LUHMES (cell line): Measurements from ENCODE around the genes CD22, KRTDAP and SBSN.

DNA sequence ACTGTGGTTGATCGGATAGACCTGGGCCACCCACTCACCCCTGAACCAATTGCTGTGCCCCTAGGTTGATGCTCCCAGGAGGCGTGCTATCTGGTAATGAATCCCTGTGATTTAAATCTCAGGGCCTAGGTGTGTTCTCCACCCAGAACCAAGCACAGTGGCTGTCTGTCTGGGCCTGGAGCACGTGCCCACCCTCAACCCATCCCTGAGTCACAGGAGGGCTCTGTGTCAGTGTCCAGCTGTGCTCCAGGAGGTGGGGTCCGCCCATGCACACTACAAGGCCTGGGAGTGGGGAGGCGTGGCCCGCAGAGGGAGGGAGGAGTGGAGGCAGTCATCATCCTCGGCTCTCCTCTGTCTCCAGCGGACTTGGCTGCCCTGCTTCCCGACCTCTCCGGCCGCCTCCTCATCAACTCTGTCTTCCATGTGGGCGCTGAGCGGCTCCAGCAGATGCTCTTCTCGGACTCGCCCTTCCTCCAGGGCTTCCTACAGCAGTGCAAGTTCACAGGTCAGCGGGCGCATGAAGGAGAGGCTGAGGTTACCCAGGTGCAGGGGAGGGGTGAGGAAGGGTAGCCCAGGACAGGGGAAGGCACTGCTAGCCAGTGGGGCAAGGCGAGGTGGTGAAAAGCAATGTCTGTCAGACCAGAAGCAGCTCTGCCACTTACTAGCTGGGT, 14.7 kb upstream of the SCN1B start:
- PRO-cap = no peak

GRCh38 chr19:35030955-35031709, 862 bp downstream of the SCN1B start:
- PRO-cap = bidirectional peak, plus-strand start at chr19:35031220, minus-strand start at chr19:35031161

DNA sequence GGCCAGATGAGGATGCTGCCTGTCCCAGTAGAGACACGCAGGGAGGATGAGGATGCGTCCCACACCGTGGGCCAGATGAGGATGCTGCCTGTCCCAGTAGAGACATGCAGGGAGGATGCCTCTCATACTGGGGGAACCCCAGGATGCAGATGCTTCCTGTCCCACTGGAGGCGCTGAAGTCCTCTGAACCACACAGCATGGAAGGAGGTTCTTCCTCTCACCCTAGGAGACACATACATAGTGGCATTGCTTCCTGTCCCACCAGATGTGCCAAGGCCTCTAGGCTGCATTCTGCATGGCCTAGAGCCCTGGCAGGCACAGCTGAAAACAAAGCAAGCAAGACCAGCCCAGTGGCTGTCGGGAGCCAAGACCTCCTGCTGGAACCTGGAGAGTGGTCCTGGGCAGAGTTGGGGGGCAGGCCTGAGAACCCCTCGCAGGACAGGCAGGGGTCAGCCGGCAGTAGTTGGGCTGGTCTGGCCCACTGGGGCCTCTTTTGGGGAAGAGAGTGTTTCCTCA, 4.2 kb downstream of the HPN start:
- PRO-cap = no peak

DNA sequence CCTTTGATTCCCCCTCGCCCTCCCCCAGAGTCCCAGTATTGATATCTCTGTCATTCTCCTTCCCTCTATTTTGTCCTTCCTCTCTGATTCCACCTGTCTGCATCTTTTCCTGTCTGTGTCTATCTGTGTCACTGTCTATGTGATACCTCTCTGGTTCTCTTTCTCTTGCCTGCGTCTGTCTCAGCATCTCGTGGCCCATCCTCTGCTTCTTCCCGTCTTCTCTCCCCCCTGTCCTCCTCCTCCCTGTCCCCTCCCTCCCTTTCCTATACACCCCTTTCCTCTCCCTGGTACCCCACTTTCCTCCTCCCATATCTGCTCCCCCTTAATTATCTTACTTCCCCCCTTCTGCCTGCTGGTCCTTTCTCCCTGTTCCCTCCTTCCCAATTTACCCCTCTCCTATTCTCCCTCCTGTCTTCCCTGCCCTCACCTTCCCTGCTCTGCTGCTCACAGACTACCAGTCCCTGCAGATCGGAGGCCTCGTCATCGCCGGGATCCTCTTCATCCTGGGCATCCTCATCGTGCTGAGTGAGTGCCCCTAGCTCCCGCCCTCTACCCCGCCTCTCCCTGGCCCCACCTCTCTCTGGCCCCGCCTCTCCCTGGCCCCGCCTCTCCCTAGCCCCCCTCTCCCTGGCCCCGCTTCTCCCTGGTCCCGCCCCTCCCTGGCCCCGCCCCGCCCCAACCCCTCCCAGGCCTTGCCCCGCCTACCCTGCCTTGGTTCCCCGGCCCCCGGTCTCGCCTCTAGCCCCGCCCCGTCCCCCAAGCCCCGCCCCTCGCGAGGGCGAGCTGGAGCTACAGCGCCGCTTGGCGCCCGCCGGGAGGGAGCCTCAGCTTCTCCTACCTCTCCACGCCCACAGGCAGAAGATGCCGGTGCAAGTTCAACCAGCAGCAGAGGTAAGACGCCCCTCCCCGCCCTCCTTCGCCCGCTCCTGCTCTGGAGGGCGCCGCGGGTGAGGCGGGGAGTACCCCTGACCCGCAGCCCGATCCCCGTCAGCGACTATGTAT, 2.1 kb upstream of the FXYD7 start:
- PRO-cap = bidirectional peak, plus-strand start at position 792 of the sequence, minus-strand start at position 528 of the sequence

DNA sequence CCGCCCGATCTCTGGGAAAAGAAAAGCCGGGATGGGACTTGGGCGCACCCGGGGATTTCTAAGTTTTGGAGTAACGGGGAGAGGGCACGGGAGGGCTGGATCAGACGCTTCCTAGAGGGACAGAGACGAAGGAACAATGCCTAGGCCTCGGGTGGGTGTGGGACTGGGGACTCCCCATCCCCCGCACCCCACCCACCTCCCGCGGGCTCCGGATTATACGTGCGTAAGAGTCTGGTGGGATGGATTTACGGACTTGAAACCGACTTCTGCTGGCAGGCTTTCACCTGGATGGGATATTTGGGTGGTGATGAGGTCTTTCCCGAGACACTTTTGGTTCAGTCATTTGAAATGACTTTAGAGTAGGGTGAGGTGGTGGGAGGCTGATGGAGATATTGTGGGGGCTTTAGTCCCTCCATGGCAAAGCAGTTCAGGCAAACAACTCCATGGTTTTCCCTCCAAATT, 653 bp downstream of the LSR start:
- PRO-cap = no peak

DNA sequence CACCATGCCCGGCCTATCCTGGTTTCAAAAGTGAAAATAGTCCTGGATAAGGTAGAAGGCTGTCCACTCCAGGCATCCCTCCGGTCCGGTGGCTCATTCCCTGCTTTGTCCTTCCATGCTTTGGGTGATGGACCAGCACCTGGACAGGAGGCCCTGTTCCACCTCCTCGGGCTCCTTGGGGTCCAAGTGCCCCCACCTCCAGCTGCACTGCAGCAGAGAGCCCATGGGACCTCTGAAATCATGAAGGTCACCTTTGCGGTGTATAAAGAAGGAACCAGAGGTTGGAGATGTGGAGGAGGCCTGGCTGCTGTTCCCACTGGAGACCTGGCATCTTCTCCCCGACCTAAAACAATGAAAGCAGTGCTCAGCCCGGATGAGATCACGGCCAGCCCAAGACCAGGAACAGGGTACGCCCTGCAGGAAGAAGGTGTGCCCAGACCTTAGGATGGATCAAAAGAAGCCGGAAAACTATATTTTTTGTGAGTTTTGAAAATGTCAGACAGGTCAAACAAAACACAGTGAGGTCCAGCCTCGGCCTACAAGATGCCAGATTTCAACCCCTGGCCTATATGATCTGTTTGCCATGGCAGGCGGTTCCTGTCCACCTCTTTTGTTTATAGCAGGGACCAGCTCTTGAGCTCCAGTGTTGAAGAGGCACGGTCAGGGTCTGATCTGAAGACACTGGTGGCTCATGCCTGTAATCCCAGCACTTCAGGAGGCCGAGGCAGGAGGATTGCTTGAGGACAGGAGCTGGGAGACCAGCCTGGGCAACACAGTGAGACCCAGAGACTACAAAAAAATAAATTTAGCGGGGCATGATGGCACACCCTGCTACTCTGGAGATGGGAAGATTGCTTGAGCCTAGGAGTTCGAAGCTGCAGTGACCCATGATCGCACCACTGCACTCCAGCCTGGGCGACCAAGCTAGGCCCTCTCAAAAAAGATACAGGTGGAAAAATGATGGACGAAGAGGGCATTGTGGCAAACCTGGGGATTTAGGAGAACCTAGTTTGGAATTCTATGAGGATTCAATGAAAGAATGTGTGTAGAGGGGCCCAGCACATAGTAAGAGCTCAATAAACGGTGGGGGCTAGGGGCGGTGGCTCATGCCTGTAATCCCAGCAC, 5.9 kb downstream of the LSR start:
- PRO-cap = no peak

GRCh38 chr19:35257198-35257697, 8.4 kb downstream of the LSR start:
- PRO-cap = no peak

DNA sequence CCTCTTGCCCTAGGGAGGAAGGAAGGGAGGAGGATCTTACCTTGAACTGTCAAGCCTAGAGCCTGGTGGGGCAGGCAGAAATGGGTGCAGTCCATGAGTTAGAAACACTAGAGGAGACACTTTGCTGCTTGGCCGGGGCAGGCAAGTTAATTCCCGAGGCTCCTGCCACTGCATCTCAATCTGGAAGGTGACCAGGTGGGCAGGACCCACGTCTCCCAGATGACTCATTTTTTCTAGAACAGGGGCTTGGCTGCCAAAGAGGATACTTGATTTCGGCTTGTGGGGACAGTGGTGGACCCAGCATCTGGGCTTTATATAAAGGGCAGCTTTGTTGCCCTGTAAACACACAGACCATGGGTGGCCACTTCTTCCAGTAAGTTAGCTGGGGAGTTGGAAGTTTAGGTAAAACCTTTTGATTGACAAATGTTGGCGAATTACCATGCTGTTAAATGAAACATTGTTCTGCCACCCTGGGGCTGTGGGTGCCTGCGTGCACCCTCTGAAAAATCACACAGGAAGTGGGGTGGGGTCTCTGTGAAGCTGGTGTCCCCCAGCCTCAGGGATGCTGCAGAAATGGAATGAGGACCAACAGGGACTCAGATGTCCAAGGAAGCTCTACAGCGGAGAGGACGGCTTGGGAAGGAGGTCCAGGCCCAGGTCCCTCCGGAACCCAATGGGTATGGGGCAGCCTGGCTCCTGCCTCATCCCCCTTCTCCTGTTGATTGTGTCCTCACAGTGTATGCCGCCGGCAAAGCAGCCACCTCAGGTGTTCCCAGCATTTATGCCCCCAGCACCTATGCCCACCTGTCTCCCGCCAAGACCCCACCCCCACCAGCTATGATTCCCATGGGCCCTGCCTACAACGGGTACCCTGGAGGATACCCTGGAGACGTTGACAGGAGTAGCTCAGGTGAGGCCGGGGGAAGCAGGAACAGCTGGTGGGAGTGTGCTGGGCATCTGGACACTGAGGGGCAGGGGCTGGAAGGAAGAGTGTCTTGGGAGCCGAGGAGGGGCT, 2.8 kb upstream of the USF2 start:
- PRO-cap = no peak

- PRO-cap = bidirectional peak, plus-strand start at chr19:35269230, minus-strand start at chr19:35269254; bidirectional peak, plus-strand start at chr19:35269664, minus-strand start at chr19:35269589
Observed at GRCh38 chr19:35269189-35270217, 741 bp downstream of the USF2 start.

DNA sequence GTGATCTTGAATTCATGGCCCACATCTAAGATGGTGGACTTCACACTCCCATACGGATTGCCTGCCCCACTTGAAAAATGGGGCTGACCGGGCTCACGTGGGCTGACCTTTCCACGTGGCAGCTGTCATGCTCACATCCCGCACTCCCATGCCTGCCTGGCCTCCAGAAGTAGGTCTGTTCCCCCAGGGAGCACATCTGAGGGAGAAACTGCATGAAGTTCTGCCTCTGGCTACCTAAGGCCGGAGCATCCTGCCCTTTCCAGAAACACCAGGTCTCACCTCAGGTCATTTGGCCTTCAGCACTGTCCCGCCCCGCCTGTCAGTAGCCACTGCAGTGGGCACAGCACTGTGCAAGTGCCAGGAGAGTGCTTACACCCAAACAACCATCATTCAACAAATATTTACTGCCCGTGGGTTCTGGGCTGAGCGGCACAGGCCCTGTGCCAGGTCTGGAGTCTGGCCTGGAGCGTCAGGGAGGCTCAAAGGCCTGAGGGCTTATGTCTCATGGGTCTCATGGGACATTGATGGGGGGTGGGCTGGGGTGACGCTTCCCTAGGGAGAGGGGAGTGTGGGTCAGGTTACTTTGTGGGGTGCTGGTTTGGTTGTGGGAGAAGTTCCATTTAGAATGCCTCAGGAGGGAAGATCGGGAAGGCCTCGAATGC, 2.7 kb downstream of the USF2 start:
- PRO-cap = no peak

- PRO-cap = no peak
Observed at GRCh38 chr19:35277457-35278119, 4.7 kb upstream of the HAMP start.

GRCh38 chr19:35279865-35280409, 2.4 kb upstream of the HAMP start:
- PRO-cap = no peak

GRCh38 chr19:35281018-35281218, 1.4 kb upstream of the HAMP start:
- PRO-cap = no peak

DNA sequence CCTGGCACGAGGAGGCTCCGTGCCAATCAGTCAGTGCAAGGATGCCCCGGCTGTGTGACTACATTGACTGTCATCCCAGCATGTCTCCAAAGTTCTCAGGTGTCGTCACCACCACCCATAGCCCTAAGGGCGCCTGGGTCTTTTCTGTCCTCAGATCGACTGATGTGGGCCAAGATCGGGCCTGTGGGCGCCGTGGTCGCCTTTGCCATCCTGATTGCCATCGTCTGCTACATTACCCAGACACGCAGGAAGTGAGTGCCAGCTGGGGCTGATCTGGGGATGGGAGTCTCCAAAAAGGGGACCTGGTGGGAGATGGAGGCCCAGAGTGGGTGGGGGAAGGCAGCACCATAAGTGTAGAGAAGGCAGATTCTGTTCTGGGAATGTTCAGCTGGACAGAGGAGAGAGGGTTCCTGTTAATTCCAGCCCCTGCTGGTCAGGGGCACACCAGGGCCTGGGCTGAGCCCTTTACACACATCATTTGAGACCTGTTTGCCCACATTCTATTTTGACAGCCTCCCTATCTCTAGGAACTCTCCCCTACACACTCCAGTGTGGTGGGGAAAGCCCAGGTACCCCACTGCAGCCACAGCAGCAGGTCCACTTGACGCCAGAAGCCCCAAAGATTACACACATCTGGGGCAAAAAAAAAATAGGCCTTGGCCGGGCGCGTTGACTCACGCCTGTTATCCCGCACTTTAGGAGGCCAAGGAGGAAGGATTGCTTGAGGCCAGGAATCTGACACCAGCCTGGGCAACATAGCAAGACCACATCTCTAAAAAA, 18.4 kb upstream of the CD22 start:
- PRO-cap = no peak

- PRO-cap = no peak
Observed at GRCh38 chr19:35313573-35314138, 15.3 kb upstream of the CD22 start.

DNA sequence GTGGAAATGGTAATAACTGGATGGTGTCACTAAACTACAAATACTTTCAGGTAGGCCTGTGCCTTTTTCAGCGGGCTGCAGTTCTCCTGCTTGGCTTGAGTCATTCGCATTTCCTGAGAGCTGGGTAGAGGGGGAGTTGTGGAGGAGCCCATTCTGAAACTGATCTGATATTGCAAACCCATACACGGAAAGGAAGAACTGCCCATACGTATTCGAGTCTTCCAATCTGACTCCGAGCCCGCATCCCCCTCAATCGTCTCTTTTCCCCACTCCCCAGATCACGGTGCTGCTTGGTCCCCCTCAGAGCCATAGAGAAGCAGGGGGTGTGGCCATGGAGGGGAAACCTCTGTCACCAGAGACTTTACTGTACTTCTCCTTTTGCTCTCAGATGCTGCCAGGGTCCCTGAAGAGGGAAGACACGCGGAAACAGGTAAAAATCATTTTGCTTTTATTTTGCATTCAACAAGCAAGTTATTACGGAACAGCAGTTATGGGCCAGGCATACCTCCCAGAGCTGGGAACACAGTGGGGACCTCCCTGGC, at the start of gene CD22:
CD22 (plus strand) TSS at position 387 of the 542 bp plus-strand sequence.
- PRO-cap = no peak

DNA sequence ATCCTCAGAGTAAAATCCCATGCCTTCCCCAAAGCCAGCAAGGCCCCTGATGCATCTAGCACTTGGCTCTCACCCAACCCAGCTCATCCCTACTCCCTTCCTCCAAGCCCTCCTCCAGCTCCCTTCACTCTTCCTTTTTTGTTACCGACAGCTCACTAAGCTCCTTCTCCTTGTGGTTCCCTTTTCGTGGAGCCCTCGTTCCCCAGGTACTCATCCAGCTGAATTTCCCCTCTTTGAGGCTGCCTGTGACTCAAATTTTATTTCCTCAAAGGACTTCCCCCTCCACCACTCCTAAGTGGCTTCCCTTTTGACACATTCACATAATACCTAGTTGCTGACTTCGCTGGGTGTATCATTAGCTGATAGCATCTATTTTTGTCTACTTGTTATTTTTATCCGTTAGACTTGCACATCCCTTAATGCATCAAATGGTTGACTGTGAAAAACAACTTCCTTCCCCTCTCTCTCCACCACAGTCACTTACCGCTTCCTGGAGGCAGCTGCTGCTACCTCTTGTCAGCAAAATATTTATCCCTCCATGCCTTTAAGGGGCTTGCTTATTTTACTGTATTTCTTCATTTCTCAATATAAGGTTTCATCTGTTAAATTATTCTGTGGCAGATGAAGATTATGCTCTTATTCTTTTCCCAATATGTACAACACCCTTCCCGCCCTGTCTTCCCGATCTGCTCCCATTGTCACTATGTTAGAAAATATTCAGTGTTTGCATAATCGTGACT, 14.5 kb downstream of the FFAR2 start:
- PRO-cap = no peak

DNA sequence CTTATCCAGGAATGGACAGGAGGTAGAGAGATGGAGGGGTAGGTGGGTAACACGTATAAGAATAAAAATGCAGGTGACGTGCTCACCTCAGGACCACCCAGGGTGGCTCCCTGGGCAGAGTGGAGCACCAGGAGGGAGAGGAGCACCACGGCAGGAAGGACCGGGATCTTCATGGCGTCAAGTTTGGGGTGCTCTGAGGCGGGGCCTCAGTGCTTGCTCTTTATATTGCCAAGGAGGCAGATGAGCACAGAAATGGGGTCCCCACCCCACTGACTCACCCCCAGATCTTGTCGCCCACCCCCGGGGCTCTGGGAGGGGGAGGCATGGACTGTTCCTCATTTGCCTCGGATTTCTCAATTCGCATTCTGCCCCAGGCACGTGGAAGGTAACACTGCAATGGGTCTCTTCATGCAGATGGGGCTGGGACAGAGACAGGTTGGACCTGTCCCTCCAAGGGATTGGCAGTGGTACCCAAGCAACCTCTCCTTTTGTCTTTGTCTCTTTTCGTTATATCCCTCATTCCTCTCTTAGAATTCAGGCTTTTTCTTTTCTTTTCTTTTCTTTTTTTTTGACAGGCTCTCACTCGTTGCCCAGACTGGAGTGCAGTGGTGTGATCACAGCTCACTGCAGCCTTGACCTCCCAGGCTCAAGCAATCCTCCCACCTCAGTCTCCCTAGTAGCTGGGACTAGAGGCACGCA, at the start of gene KRTDAP:
KRTDAP (minus strand) TSS at position 195 of the 699 bp plus-strand sequence.
- PRO-cap = no peak

GRCh38 chr19:35509655-35510865, 3.4 kb downstream of the DMKN start:
- PRO-cap = no peak

GRCh38 chr19:35528033-35528578, at the start of gene SBSN:
SBSN (minus strand) TSS chr19:35528311.
- PRO-cap = no peak